HGPS cell (cell line): ENCODE data around the genes PPCS, TMEM125, ELOVL1 and DPH2.

GRCh38 chr1:42456148-42457357 lies at the start of gene PPCS:
Gene PPCS, plus strand, starts transcription at chr1:42456543.
- RRBS: 2% methylated on average over 24 of the region's 83 CpGs

DNA sequence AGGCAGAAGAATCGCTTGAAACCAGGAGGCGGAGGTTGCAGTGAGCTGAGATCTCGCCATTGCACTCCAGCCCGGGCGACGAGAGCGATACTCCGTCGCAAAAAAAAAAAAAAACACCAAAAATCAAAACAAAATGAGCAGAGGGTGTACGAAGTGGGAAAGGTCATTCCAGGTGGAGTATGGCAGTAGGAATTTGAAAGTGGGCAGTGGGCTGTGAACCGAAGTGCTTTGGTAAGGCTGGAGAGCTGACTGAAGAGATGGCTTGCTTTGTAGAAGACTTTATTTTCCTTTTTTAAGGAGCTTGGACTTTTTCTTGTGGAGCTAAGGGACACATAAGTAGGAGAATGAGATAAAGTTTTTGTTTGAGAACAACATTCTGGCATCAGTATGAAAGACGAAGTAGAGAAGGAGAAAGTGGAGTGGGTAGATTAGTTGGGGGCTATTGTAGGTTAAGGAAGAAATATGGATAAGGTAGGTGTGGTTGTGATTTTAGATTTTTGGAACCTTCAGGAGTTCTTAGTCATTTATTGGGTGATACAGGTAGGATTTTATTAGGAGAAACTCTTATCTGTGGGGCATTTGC lies 1.6 kb downstream of the PPCS start:
- RRBS: no CpG with 5 or more reads among the region's 12 CpGs

GRCh38 chr1:42700423-42701180 lies 18.4 kb downstream of the YBX1 start:
- RRBS: no CpG with 5 or more reads among the region's 21 CpGs

GRCh38 chr1:42924056-42924378 lies 34.7 kb downstream of the SLC2A1 start:
- RRBS: no CpG with 5 or more reads among the region's 19 CpGs

- RRBS: no CpG with 5 or more reads among the region's 3 CpGs
Observed at GRCh38 chr1:43269637-43270188, at the start of gene TMEM125. Gene TMEM125, plus strand, starts transcription at chr1:43269983.

- RRBS: 0% methylated on average over 1 of the region's 35 CpGs
Observed at GRCh38 chr1:43270257-43271290, 791 bp downstream of the TMEM125 start.

- RRBS: no CpG with 5 or more reads among the region's 4 CpGs
Observed at GRCh38 chr1:43283932-43284421, 1.4 kb downstream of the C1orf210 start.

DNA sequence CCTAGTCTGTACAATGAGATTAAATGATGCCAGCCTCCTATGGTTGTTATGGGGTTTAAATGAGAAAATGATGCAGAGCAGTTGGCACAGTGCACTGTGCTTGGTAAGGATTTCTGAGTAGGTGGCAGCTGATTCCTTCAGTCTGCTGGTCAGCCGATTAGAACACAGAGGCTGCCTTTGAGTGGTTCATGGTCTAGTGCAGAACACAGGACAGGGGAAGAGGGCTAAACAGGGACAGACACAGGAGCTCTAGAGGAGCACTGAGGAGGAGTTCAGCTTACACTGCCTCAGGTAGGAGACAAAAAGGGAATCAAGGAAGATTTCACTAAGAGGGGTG lies 1.4 kb downstream of the TIE1 start:
- RRBS: no CpG with 5 or more reads among the region's 1 CpG

DNA sequence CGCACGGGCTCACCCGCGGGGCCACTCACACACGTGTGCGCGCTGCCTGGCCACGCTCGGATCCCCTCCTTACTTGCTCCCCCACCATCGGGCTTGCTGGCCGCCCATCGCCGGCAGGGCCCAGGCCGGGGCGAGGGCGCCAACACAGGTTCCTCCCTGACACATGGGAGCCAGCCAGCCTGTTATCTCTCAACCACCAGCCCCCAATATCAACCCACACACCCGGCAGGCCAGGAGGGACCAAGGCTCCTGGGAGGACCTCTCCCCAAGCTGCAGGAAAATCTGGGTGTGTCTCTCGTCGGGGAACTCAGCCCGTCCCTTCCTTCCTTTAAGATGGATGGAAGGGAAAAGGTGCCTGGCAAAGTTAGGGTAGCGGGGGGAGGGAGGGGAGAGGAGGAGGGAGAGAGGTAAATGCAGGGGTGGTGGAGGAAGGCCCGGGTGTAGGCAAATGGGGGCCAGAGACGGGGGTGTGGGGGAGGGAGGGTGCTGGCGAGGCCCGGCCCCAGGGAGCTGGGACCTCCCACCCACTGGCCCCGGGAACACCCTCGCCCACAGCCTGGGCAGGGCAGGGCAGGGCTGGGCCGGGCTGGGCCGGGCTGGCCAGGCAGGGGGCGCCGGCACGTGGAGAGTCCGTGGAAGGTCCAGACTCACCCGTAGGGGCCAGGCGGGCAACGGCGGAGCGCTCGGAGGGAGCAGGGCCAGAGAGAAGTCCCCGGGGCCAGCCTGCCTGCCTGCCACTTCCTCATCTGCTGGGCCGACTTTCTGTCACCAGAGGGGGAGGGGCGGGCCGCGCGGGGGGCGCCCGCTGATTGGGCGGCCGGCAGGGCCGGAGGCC lies at the start of gene ELOVL1:
Gene ELOVL1, minus strand, starts transcription at position 748 of the 835 bp plus-strand sequence.
- RRBS: 2% methylated on average over 17 of the region's 50 CpGs

DNA sequence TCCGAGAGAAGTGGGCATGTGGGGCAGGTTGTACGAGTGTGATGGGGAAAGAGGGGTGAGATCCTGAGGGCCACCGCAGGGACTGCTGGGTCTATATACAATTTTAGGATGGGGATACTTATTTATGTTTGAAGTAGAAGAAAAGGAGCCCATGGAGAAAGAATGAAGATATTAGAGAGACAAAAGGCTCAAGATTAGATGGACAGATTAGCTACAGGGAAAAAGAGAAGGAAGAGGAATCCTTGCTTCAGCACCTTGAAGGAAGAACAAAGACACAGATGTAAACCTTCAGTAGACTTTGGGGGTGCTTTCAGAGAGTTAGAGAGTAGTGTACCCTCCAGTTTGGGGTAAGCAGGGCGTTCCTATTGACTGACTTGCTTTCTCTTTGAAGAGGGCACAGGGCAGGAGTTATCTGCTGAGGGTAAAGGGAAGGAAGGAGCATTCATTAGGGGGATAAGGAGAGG lies 19.3 kb downstream of the SZT2 start:
- RRBS: no CpG with 5 or more reads among the region's 4 CpGs

- RRBS: no CpG with 5 or more reads among the region's 13 CpGs
Observed at GRCh38 chr1:43533437-43534373, 3.0 kb downstream of the PTPRF start.

- RRBS: 88% methylated on average over 11 of the region's 41 CpGs
Observed at GRCh38 chr1:43603393-43604394, 46.3 kb upstream of the KDM4A start.

- RRBS: no CpG with 5 or more reads among the region's 20 CpGs
Observed at GRCh38 chr1:43620715-43621251, 29.2 kb upstream of the KDM4A start.

DNA sequence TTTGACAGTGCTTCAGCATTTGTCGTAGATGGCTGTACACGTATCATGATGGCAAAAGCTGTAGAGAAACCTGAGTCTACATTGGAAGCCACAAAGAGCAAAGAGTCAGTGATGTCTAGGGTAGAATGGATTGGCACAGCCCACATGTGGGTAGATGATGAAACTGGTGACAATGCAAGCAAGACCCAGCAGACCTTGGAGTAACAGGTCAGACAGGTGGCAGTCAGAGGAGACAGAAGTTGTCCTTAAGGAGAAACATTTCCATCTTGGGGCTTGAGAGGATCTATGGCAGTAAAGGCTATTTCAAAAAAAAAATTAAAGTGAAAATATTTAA lies 101.2 kb upstream of the ARTN start:
- RRBS: no CpG with 5 or more reads among the region's 2 CpGs

DNA sequence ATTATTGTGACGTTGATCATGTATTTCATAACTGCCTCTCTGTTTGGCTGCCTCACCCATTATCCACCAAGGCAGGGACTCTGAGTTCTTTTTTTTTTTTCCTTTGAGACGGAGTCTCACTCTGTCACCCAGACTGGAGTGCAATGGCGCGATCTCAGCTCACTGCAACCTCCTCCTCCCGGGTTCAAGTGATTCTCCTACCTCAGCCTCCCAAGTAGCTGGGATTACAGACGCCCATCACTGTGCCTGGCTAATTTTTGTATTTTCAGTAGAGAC lies 52.7 kb upstream of the ARTN start:
- RRBS: no CpG with 5 or more reads among the region's 6 CpGs

- RRBS: no CpG with 5 or more reads among the region's 4 CpGs
Observed at GRCh38 chr1:43915987-43916504, 17.6 kb upstream of the ARTN start.

GRCh38 chr1:43969473-43970458 lies at the start of gene DPH2:
Gene DPH2, plus strand, starts transcription at chr1:43970010.
- RRBS: 6% methylated on average over 16 of the region's 53 CpGs

GRCh38 chr1:43990289-43991180 lies 864 bp upstream of the CCDC24 start:
- RRBS: no CpG with 5 or more reads among the region's 19 CpGs

GRCh38 chr1:44005848-44006301 lies 14.5 kb downstream of the CCDC24 start:
- RRBS: no CpG with 5 or more reads among the region's 10 CpGs

- RRBS: no CpG with 5 or more reads among the region's 6 CpGs
Observed at GRCh38 chr1:44024864-44025216, 6.4 kb downstream of the SLC6A9 start.